Metastatic Pancreatic Carcinoma in the Ovary (tissue), 1 donor: ENCODE measurements around the gene ZNF593.

GRCh38 chr1:25875058-25875402, 478 bp downstream of the PAQR7 start:
- PRO-cap: no peak

DNA sequence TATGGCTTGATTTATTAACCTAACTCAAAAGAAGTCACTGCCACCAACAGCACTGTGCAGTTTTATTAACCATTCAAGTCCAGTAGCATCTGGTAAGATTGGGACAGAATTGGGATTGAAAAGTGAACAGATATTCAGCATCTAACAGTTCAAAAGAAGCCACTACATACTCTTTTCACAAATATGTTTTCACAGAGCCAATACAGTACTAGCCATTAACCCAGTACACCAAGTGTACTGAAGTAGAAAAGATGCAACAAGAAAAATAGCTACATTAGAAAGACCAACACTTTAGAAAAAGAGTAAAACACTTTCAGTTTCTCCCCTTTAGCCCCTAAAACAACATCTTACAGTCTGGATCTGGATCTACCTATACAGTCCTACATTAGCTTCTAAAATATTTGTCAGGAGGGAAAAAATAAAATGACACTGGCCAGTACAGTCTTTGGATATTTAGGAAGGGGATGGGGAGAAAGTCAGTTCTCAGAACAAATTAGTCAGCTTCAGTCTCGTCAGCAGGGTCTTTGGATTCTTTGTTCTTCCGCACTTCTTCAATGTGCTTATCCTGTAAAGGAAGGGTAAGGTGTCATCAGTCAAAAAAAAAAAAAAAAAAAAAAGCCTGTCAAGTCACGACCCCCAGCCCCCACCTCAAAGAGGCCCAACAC, 5.6 kb downstream of the STMN1 start:
- PRO-cap: no peak

- PRO-cap: bidirectional peak, plus-strand start at chr1:25922695, minus-strand start at chr1:25922567; unidirectional peak, plus-strand start at chr1:25923028
Measured at GRCh38 chr1:25922245-25923143, 16.3 kb upstream of the STMN1 start.

- PRO-cap: no peak
Measured at GRCh38 chr1:26072850-26073323, 5.5 kb upstream of the TRIM63 start.

- PRO-cap: no peak
Measured at GRCh38 chr1:26114066-26114917, 2.7 kb downstream of the PDIK1L start.

DNA sequence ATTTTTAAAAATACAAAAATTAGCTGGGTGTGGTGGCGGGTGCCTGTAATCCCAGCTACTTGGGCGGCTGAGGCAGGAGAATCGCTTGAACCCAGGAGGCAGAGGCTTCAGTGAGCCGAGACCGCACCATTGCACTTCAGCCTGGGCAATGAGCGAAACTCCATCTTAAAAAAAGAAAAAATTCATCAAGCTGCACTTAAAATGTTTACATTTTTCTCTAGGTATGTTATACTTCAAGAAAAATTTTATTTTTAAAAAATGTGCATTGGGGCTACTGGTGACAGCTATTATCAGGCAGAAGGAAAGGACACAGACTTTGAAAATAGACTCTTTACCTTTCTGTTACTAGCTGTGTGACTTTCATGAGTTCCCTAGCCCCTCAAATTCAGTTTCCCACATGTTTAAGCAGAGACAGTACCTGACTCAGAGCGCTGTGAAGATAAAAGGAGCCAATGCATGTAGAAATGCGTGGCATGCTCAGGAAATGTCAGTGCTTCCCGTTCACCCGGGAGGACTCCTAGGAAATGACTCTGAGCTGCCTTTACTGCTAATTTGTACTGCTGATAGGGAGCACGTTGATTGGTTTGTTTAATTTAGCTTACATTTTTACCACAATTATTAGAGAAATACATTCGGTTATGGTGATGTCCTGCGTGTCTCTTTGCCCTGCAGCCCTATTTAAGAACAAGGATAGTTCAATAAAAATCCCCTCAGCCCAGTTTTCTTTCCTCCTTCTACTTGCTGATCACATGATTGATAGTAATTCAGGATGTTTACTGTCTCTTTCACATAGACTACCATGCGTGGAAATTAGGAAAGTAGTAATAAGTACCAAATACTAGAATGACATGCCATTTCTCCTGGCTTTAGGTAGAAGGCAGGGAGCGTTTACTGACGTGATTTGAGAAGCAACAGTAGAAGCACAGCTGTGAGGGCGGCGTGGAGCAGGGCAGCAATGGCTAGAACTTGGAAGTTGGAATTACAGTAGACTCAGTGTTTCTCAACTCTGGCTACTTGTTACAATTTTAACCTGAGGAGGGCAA, 15.7 kb downstream of the PDIK1L start:
- PRO-cap: no peak

DNA sequence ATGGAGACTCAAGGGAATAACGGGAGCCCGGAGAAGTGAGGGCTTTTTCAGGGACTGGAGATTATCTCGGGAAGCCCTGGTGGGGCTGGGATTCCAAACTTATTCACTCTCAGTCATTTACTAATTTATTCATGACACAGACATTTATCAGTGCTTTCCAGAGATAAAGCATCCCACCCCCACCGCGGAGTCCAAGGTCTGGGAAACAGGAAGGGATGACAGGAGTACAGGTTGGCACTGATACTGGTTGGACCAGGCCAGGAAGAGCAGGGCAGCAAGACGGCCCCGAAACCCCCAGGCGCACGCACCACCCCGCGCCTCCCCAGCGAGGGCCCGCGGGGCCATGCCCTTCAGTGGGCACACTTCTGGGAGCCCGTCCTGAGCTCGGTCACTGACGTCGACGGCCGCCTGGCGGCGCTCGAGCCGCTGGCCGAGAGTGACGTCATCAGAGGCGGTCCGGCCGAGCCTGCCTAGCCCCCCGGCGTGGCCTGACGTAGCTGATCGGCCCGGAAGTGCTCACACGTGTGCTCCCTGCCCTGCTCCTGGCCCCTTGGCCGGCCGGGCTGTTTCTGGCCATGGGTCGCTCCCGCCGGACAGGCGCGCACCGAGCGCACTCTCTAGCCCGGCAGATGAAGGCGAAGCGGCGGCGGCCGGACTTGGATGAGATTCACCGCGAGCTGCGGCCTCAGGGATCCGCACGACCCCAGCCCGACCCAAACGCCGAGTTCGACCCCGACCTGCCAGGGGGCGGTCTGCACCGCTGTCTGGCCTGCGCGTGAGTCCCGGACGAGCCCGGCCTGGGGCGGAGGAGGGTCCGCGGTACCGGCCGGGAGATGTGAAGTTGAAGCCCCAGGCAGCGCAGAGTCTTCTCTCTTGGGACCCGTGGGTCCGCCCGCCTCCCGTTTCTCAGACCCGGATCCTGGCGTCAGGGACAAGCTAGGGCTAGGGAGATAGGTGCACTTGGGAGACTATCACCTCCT, at the start of gene ZNF593:
Gene ZNF593 (plus strand): TSS at position 500 of the 980 bp plus-strand sequence.
- PRO-cap: unidirectional peak, plus-strand start at position 491 of the sequence; unidirectional peak, plus-strand start at position 500 of the sequence

DNA sequence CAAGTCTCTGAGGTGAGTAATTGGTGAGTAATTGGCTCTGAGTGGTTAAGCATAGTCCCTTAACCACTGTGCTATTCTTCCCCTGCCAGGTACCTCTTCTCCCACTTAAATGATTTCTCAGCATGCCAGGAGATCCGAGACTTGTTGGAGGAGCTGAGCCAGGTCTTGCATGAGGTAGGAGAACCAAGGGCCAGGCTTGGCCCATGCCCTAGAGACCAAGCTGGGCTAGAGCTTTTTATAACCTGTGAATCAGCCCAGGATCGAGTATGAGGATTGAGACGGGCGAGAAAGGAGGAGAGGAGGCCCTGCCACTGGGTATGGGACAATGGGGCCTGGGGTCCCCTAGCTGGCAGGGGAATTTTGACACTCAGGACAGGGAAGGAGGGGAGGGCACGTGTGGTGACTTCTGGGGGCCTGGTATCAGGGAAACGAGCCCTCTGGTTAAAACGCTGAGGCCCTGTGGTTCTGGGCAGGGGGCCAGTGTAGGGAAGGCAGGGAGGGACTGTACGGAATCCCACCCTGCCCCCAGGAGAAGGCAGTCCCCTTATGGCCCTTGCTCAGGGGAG, 4.6 kb downstream of the CNKSR1 start:
- PRO-cap: no peak

DNA sequence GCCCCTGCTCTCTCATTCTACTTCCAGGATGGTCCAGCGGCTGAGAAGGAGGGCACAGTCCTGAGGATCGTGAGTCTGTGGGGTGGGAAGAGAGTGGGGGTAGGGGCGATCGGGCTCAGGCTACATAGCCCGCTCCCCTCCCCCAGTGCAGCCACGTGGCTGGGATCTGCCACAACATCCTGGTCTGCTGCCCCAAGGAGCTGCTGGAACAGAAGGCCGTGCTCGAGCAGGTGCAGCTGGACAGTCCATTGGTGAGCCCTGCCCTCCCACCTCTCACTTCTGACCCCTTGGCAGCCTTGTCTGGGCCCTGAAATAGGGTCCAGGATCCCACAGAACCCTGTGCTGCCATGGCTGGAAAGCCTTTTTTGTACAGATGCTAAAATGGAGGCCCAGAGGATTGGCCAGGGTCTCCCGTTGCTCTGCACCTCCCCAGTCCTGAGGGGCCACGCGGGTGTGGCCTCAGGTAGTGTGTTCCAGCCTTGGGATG, 5.1 kb downstream of the CNKSR1 start:
- PRO-cap: no peak

GRCh38 chr1:26288556-26288984, 8.7 kb downstream of the SH3BGRL3 start:
- PRO-cap: no peak

DNA sequence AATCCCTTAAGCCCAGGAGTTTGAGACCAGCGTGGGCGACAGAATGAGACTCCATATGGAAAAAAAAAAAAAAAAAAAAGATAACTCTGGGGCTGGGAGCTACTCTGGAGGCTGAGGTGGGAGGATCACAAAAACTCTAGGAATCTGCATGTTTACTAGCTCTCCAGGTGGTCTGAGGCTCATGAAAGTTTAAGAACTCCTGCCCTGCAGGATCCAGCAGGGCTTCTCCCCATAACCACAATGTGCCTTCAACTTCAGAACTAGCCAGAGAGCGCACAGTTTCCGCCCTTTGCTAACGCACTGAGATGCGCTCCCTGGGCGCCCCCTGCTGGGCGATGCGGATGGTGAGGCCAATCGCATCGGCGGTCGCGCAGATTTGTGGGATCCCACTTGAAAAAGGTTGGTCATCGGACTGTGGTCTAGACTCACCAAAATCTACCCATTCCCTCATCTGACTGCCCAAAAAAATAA, 8.8 kb downstream of the ZNF683 start:
- PRO-cap: no peak

GRCh38 chr1:26419150-26419480, 8.5 kb downstream of the LIN28A start:
- PRO-cap: no peak

DNA sequence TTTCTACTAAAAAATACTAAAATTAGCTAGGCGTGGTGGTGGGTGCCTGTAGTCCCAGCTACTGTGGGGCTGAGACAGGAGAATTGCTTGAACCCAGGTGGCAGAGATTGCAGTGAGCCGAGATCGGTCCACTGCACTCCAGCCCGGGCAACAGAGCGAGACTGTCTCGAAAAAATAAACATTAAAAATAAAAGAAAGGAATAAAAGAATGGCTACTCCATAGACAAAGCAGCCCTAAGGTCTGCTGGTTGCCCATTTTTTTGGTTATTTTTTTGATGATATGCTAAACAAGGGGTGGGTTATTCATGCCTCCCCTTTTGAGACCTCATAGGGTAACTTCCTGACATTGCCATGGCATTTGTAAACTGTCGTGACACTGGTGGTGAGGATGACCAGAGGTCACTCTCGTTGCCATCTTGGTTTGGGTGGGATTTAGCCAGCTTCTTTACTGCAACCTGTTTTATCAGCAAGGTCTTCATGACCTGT, 11.3 kb downstream of the HMGN2 start:
- PRO-cap: no peak

DNA sequence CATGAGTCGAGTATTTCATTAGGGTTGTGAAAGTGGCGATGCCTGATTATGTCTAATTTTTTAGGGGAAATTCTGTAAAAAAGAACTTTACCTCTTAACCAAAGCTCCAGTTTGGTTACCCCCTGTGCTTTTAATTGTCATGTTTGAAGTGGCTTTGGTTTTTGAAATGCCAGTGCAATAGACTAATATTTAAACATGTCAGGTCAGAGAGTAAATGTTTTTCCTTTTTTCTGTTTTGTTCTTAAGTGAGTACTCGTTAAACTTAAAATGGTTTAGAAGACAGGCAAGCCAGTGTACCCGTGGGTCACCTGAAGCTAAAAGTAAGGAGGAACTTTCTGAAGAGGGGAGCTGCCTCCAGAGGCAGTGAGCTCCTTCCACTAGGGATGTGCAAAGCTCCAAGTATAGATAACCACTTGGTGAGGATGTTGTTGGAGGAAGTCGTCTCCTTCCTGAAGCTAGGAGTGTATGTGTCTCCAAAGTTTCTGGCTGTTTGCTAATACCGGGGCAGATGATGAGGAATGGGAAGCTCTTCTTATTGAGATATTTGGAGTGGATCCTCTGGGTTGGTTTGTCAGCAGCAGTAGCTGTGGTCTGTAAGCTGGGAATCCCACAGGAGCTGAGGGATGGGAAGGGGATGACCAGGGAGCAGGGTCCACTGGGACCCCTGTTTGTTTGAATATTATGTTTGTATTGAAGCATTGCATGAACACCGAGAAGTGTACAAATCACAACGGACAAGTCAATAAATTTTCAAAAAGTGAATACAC, 35.3 kb downstream of the RPS6KA1 start:
- PRO-cap: no peak

DNA sequence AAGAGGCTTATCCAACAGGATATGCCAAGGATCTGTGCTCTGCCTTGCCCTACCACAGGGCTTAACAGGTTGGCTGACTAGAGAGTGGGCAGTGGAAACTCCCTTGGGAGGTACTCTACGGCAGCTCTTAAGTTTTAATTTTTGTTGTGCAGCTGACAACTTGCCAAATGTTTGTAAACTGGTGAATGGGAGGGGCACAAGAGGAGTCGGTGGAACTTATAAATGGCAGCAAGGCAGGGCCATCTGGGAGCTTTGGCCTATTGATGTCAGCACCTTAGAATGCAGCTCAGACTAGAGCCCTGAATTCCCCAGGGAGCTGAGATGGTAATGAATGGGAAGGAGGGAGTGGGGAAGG, 16.4 kb upstream of the PIGV start:
- PRO-cap: no peak

DNA sequence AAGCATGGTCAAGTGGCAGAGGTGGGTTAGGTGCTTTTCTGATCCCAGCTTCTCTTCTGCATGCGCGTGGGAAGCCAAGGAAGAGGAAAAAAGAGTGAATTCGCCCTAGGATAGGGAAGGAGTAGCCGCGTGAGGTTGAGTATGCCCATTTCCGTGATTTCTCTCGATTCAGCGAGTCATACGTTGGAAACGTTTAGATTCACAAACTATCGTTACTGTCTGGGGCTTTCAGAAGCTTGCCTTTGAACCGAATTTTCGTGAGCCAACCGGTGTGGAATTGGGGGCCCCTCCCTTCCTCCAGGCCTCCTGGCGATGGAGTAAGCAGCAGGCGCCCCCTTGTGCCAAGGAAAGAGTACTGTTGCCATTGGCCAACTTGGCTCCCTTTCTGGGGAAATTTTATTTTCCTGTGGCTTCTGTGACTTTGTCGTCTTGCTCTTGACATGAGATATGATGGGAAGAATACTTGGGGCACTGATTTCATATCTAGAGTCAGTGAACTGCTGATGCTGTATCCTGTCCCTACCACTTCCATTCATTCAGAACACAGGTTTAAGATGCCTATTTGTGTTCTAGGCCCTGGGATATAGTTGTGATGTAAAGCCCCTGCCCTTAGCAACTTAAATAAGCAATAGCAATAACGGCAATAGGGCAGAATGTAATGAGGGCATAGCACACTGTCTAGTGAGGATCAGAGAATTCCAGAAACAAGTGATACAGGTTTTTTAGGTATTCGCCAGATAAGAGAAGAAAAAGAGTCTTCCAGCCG, 1.4 kb downstream of the PIGV start:
- PRO-cap: no peak

- PRO-cap: no peak
Measured at GRCh38 chr1:26790580-26790908, 2.8 kb downstream of the PIGV start.

- PRO-cap: no peak
Measured at GRCh38 chr1:26856946-26857934, 5.7 kb upstream of the SFN start.

GRCh38 chr1:26889521-26890185, 430 bp downstream of the GPN2 start:
- PRO-cap: no peak

- PRO-cap: no peak
Measured at GRCh38 chr1:27111498-27112546, 43.1 kb downstream of the SLC9A1 start.